H4 (cell line): ENCODE data around the genes DYNC1H1, TECPR2, ANKRD9 and TNFAIP2.

GRCh38 chr14:101859257-101859688, 97.8 kb downstream of the PPP2R5C start:
- RAMPAGE, long total RNA: no peak

DNA sequence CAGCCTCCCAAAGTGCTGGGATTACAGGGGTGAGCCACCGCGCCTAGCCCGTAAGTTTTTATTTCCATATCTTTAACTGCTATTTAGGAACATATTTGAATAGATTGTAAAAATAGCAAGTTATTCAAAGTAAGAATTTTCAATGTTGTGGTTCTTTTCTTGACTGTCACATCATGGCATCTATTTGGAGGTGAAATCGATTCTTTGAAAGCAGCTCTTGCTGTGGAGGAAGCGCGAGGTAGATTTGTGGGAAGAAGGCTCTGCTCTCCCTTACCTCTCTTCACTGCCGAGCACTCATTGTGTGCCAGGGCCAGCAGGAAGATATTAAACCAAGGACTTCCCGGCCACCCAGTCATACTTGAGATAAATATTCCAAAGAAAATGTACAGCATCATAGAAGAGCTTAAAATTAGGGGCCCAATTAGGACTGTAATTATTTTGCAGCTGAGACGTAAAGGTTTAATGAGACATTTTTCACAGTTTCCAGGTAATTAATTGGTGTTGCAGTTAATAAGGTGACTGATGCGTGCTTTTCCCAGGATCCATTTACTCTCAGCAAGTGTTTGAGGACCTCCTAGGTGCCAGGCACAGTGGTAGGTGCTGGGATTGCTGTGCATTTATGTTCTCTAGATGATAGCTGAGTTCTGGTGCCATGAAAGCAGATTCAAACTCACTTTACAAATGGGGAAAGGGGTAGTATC, 89.2 kb upstream of the DYNC1H1 start:
- RAMPAGE, long total RNA: no peak

- RAMPAGE, long total RNA: start-site peak on the plus strand at chr14:101948329-101948337, 6 reads
These were observed 15.9 kb upstream of the DYNC1H1 start for GRCh38 chr14:101948280-101949058.

GRCh38 chr14:101964052-101965214, at the start of gene DYNC1H1:
Gene DYNC1H1, plus strand, starts transcription at chr14:101964573.
- RAMPAGE, long total RNA: no peak

DNA sequence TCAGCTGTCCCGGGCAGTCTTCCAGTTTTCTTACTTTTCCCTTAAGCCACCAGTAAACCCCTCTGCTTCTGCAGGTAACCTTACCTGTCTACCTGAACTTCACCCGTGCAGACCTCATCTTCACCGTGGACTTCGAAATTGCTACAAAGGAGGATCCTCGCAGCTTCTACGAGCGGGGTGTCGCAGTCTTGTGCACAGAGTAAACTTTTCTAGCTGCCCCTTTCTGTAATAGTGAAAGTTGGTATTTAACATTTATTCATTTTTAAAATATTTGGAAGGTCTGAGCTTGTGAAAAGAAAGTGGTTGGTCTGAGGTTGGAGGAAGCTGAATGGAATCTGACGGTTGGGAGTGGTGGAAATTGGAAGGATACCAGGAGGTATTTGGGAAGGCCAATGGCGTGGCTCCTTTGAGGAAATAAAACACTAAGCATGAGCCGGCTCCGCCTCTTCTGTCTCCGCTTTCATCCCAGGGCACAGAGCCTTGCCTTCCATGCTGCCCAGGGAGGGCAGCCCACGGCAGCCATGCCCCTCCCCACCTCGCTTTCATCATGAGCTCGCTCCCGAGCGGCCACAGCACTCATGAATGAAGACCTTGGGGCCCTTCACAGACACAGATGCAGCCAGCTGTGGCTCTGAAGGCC, 36.4 kb downstream of the HSP90AA1 start:
- RAMPAGE, long total RNA: no peak

DNA sequence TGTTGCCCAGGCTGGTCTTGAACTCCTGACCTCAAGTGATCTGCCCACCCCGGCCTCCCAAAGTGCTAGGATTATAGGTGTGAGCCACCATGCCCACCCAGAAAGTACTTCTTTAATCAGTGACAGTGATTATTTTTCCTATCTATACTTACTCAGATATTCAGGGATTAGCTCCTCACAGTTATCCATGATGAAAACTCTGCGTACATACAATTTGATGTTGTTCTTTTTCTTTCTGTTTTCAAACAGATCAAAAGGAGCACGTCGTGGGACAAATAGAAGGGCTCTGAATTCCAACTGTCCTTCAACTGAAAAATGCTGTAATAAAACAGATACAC, 2.6 kb downstream of the HSP90AA1 start:
- RAMPAGE, long total RNA: no peak

DNA sequence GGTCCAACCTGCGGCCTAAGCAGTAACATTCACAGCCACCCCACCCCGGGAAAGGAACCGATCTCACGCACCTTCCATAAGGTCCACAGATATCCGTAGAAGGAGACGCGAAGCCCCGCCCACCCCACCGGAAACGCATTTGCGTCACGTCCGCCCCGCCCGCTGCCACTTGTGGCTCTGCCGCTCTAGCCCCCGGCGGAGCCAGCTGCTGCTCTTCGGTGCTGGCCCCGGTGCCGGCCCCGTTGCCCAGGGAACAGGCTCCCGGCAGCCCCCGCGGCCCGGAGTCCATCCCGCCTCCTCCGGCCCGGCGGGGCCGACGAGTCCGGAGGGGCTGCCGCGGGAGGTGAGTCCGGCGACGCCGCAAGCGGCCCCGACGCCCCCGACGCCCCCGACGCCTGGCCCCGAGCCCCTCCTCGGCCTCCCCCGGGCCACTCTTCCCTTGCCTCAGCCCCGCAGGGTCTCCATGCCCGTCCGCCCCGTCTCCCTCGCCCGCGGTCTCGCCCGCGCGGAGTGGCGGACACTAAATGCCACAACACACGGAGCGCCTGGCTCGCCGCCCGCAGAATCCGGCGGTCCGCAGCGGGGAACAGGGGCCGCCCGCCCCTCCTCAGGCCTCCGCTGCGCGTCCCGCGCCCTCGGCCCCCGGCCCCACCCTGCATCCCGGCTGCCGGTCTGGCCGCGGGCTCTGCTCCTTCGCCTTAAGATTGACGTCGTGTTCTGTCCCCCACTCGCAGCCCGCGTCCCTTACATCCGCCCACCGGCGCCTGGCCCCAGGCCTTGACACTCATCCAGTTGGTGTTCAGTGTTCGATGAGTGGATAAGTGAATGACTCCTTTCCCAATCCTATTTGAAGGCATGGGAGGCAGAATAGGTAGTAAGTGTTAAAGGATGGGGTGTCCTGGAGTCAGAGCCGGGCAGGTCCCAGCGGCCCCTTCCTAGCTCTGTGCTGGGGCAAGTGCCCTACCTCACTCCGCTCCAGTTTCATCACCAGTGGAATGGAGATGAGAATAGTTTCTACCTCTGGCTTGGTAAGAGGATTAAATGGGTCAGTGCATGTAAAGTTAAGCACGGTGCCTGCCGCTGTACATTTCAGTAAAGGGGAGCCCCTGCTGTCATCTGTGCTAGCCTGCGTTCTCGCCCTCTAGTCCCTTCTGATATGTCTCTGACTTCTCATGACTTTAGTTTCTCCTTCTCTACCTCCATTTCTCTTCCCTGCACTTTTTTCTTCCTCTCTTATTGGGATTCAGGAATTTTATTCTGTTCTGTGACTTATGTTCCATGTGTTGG, at the start of gene TECPR2:
TECPR2 (plus strand) TSS at position 168 of the 1,287 bp plus-strand sequence.
- RAMPAGE, long total RNA: start-site peak on the minus strand centred at position 94 of the sequence, 7 bp wide, 22 reads

GRCh38 chr14:102509415-102510183, at the start of gene ANKRD9:
Gene ANKRD9, minus strand, starts transcription at chr14:102509776.
- RAMPAGE, long total RNA: no peak

DNA sequence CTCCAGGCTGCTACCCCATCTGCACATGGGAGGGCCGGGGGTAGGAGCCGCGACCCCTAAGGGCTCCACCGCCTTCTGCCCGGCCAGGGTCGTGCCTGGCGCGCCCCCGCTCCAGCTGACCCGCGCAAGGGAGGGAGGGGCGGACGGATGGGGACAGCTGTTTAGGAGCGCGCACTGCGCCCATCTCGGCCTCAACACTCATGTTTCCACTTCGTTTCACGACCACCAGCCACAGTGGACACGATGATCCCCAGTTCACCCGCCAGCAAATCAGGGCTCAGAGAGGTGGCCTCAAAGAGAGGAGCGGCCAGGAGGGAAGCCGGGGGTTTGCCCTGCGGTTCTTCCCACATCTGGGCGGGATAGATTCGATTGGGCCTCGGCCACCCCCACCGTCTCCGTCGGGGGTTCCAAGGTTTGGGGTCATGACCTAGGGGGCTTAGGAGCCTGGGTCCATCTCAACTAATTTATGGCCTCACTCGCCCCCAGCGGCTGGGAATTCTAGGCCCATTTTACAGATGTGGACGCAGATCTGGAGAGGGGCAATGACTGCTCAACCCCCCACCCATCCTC, 693 bp upstream of the ANKRD9 start:
- RAMPAGE, long total RNA: no peak

GRCh38 chr14:102545406-102546292, 36.1 kb upstream of the ANKRD9 start:
- RAMPAGE, long total RNA: no peak

- RAMPAGE, long total RNA: no peak
These were observed 790 bp upstream of the RCOR1 start for GRCh38 chr14:102591254-102592464.

GRCh38 chr14:102593686-102594190, 1.3 kb downstream of the RCOR1 start:
- RAMPAGE, long total RNA: no peak

- RAMPAGE, long total RNA: no peak
These were observed 53.0 kb downstream of the RCOR1 start for GRCh38 chr14:102645042-102646161.

GRCh38 chr14:102696342-102696951, 80.8 kb upstream of the TRAF3 start:
- RAMPAGE, long total RNA: no peak

- RAMPAGE, long total RNA: no peak
These were observed 2.6 kb downstream of the TRAF3 start for GRCh38 chr14:102779626-102780408.

GRCh38 chr14:102882926-102883378, 39.5 kb upstream of the AMN start:
- RAMPAGE, long total RNA: no peak

DNA sequence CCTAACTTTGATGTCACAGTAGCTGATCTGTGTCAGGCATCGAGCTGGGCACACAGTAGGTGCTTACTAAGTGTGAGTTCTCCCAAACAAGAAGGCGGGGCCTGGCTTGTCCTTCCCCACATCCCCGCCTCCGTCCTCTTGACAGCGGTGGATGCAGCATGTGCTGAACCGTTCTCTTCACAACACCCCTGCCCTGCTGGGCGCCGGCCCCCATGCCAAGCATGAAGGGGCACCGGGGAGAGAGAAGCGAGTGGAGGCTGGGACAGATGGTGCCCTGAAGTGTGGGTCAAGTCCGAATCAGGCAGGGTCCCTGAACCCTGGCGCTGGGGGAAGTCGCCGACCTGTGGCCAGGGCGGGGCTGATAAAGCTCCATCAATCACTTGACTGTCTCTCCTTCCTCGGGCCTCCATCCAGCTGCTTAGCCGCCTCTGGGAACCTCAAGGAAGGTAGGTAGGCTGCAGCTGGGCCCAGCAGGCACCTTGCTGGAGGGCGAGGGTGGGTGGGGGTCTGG, 4.0 kb downstream of the EXOC3L4 start:
- RAMPAGE, long total RNA: no peak

DNA sequence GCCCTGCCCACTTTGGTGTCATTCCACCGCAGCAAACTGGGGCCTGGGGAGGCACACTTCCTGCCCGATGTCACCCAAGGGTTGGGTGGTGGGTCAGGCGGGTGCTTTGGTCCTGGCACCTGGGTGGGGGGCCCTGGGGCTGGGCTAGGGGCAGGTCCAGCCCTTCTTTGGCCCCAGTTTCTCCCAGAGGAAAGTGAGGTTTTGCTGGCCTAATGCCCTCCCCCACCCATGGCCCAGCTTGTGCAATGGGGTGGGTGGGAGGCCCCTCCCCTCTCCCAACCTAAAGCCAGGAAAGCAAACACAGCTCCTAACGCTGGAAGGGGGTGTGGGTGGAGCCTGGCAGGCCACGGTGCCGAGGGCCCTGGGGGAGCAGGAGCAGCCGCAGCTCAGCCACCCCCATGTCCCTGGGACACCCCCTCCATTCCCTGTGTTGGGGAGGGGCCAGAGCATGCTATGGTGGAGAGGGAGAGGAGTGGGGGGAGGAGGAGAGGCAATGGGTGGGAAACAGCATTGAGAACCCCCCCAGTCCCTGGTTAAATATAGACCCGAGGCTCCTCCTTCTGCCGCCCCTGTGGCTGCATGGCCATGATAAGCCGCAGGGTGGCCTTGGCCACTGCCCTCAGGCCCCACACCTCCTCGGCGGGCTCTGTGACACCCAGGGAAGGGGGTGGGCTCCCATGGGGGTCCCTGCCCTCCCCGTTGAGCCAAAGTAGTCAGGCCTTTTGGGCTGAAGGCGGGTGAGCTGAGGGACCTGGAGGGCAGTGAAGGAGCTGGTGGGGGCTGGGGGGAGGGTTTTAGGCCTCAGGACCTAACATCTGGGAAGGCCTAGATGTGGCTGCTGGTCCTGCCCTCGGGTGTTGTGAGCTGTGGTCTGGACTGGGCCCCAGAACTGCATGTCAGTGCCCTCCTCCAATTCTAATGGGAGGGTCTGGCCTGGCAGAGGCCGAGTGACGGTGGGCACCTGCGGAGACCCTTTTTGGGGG, 4.8 kb downstream of the EXOC3L4 start:
- RAMPAGE, long total RNA: no peak

DNA sequence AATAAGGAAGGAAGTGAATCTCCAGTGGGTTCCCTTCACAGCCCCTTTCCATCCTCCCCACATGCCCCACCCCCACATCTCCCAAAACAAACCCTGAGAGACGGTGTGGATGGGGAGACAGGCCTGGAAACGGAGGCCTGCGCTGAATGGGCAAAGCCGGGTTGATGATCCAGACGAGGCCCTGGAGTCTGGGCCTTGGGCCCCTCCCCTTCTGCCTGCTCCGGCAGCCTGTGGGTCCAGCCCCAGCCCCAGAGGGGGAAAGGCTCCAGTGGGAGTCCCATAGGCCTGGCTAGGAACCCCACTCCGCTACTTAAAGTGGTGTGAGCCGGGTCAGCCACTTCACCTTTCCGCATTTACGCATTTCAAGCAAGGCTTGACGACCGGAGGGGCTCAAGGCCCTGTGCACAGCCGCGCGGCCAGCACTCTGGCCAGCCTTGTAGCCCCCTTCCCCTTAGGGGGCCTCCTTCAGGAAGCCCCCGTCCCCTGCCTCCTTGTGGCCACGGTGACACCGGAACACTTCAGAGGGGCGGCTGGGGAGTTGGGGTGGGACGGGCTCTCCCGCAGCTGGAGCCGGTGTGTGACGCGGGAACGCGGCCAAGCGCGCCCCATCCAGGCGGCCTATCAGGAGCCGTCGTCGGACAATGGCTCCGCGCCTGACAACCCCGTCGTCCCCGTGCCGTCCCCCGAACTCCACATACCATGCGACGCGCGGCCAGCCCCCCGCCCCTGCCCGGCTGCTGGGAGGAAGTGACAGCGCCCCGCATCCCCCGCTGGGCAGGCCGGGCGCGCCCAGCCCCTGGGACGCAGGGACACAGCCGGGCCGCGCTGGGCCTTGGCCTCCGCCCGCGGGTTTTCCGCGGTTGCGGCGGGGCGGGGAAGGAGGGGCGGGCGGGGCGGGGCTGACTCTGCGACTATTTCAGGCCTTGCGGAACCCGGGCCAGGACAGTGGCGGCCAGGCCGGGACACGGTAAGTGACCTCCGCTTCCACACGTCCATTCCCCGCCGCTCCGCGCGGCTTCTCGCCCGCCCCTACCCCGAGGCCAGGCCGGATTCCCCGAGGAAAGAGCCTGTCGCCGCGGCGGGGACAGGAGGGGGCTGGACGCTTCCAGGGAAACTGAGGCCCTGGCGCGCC, at the start of gene TNFAIP2:
TNFAIP2 (plus strand) TSS at position 945 of the 1,132 bp plus-strand sequence.
- RAMPAGE, long total RNA: no peak

- RAMPAGE, long total RNA: no peak
These were observed 667 bp downstream of the TNFAIP2 start for GRCh38 chr14:103124034-103124222.